ENCODE measurements around the gene SASH1.

GRCh38 chr6:144171099-144171382, 20.7 kb downstream of the STX11 start:
- PRO-cap: no peak

DNA sequence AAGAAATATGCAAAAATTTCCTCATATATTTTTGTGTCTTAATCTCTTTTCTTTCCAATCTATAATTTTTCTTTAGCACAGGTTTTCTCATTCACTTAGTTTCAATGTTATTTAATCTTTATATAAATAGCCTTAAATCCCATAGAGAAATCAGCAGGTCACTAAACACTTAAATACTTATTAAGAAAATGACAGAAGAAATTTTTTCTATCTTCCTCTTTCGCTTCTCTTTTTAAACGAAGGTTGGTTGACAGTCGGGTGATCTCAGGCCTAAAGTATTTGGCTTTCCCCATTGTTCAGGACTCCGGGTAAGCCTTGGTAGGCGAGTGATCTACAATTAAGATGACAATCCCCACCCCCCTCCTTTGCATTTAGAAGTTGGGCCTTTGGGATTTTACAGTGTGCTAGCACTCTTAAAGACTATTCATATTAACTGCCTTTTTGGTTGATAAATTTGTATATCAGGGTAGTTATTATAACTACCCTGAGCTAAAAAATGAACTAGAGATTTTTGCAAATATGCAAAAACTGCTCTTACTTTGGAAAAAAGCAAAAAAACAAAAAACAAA, 19.7 kb upstream of the UTRN start:
- PRO-cap: no peak

DNA sequence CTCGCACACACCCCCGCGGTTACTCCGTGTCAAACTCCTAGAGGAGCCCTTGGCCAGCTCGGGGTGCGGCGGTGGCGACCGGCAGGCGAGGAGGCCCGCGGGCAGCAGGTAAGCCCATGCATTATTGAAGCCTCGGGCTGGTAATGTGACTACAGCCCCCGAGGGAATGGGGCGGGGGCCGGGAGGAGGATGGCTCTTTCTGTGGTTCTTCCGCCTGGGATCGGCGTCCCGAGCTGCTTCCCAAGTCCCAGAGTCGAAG, 508 bp downstream of the UTRN start:
- PRO-cap: no peak

- PRO-cap: no peak
Observed at GRCh38 chr6:144565120-144565544, 280.0 kb downstream of the UTRN start.

DNA sequence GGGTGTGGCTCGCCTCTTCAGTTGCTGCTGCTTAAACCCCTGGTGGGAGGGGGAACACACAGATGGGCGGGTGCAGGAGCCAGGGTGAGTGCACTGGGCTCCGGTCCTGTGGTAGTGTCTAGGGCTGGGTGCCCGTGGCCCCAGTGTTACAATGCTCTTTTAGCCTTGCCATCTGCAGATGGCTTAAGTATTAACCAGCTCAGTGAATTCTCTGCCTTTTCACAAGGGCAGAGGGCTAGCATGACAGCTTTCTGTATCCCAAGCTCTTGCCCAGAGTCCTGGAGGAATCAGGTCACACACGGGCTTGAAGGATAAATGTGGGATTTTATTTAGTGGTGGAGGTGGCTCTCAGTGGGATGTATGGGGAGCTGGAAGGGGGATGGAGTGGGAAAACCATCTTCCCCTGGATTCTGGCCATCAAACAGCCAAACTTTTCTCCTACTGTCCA, 659.1 kb downstream of the EPM2A start:
- PRO-cap: bidirectional peak, plus-strand start at position 273 of the sequence, minus-strand start at position 120 of the sequence

- PRO-cap: unidirectional peak, minus-strand start at chr6:145815853
Observed at GRCh38 chr6:145815760-145816244, 1.2 kb upstream of the FBXO30 start.

- PRO-cap: no peak
Observed at GRCh38 chr6:146543114-146543409, 571 bp upstream of the RAB32 start.

GRCh38 chr6:146854820-146855222, 256.0 kb downstream of the ADGB start:
- PRO-cap: no peak

DNA sequence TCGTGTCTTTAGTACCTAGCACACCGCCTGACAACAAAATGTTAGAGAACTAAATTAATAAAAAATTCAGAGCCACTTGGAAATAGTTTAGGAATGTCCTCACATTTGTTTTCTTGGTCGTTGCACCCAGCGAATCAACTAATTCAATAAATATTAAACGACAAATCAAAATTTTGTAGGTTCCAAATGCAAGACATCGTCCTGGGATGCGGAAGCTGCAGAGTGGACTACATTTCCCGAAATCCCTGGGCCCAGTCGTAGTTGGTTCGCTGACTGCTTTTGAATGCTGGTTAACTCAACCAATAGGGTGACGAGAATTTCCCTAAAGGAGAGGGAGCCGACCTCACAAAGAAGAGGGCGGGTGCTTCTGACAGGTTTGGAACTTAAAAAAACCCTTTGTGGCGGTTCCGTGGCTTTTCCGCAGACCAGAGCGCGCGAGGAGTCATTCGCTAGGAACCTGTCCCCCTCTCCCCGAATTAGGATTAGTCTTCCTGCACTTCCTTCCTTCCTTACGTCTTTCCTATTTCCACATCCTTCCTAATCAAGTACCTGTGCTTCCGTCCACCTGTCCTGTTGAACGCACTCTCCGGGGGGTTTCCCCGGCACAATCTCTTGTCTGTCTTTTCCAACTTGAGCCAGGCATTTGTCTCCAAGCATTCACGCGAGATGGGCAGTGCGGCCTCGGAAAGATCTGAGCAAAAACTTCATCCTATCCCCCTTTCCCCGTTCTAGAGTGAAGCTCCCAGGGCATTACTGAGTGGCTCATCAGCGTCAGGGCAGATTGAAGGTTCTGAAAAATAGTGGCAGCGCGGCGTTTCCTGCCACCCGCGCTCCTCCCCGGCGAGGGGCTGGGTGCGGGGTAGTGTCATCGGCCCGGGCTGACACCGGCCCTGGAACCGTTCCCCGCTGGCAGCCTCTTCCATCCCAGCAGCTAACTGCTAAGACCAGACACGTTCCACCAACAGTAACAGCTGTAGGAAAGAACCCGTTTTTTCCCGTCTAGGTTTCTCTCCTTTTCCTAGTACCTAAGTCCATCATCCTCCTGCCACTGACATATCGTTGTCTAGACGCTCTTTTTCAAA, 1.6 kb upstream of the STXBP5 start:
- PRO-cap: bidirectional peak, plus-strand start at position 412 of the sequence, minus-strand start at position 229 of the sequence; bidirectional peak, plus-strand start at position 897 of the sequence, minus-strand start at position 792 of the sequence

GRCh38 chr6:147232286-147233270, 28.4 kb downstream of the STXBP5 start:
- PRO-cap: no peak

GRCh38 chr6:147297246-147298418, 93.4 kb downstream of the STXBP5 start:
- PRO-cap: no peak

DNA sequence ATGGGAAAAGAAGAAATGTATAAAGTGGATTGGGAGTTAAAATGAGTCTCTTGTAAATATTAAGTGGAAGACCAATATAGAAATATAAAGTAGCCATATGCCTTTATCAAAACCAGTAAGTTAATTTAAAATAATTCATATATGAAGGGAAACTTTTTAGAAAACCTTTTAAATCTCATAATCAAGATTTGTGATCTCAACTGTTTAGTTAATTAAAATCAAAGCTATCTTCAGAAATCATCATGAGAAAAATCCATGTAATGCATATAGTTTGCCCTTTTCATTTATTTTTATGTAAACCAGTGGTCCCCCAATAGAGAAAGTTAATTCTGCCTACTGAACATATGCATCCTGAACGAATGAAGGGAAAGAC, 132.5 kb downstream of the STXBP5 start:
- PRO-cap: no peak

DNA sequence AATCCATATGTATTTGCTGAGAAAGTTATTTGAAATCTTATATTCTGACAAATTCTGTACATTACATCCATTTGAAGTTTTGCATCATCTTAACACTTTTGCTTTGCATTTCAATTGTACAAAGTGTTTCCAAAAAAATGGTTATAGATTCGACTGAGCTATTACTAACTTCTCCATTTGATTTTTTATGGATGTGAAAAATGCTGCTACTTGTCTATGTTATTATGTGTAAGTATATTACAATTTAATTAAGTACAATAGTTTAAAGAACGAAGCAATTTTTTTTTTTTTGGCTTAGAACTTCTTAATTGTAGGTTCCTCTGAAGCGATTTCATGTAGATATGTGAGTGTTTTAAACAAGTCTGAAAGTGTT, 121.0 kb upstream of the SAMD5 start:
- PRO-cap: no peak

DNA sequence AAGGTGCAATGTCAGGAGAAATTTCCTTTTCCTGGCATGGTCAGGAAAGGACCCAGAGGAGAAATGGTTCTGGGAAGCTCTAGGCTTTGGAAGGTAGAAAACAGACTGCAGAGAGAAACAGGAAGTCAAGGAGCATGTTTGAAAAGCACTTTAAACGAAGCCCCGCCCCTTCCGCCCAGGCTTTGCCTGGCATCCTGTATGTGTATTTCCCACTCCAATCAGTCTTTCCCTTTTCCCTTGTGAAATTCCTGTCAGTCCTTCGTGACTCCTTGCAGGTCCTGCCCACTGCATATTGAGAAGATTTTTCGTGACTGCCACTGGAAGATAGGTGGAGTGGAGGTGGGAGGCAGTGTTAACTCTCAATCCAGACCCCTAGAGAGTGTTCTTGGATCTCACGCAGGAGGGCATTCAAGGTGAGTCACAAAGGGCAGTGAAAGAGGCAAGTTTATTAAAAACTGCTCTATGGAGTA, 320.9 kb upstream of the SASH1 start:
- PRO-cap: no peak

DNA sequence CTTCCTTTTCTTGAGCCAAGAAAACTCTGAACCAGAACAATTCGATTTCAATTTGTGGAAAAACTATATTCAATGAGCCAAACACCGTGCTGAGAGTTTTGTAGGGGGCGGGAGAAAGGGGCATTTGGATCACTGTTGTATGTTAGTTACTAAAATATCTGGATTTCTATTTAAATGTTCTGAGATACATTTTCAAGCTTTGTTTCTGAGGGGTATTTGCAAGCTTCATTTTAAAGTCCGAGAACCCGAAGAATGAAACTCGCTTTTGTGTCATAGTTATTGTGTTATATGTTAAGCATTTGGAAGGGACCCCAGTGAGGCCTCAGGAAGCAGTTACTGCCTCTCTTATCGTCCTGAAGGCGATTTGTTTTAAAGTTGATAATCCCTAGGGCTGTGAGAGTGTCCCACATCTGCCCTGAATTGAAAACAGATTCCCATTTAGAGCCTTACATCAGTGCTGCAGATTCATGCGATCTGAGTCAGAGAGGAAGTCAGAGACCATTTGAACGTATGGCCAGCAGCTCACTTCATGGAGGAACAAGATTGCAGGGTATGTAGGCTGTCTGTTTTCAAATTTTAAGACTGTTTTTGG, 70.7 kb upstream of the SASH1 start:
- PRO-cap: no peak

GRCh38 chr6:148342088-148342956, at the start of gene SASH1:
Gene SASH1 (plus strand): TSS chr6:148342838.
- PRO-cap: bidirectional peak, plus-strand start at chr6:148342424, minus-strand start at chr6:148342340; bidirectional peak, plus-strand start at chr6:148342838, minus-strand start at chr6:148342505

DNA sequence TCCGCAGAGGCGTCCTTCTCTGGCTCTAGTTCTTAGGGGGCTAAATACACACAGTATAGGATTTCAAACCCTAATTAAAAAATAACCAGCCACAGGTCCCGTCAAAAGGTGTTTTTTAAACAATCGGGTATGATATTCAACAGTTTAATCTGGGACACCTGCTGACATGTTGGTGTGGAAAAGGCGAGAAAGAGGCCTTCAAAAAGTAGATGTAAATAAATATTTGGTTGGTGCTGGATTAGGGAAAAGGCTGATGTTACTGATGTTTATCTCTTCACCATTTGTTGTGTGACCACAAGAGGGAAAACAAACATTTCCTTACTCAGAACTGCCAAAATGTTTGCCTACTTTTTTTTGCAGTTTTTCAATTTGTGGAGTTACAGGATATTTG, 679 bp downstream of the SASH1 start:
- PRO-cap: no peak

DNA sequence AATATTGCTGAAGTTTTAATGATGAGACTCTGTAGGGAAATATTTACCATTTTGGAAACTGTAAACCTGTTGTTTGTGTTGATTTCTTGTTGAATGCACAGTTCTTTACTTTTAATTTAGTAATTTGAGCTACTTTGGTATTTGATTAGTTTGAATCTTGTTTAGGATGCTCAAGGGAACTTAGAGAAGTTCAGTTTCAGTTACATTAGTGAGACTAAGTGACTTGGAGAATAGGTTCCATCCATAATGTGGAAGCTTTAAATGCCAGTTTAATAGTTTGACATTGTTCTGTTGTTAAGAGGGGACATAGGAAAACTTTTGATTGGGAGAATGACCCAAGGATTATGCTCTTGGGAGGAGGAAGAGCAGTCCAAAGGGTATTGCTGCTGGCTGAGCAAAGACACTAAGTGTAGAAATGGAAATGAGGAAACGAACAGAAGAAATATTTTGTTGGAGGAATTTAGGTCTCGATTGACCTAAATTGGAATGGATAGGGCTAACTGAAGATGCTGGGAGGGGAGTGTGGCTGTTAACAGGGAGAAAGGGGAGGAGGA, 70.4 kb downstream of the SASH1 start:
- PRO-cap: no peak

GRCh38 chr6:148421654-148422737, 79.4 kb downstream of the SASH1 start:
- PRO-cap: no peak

DNA sequence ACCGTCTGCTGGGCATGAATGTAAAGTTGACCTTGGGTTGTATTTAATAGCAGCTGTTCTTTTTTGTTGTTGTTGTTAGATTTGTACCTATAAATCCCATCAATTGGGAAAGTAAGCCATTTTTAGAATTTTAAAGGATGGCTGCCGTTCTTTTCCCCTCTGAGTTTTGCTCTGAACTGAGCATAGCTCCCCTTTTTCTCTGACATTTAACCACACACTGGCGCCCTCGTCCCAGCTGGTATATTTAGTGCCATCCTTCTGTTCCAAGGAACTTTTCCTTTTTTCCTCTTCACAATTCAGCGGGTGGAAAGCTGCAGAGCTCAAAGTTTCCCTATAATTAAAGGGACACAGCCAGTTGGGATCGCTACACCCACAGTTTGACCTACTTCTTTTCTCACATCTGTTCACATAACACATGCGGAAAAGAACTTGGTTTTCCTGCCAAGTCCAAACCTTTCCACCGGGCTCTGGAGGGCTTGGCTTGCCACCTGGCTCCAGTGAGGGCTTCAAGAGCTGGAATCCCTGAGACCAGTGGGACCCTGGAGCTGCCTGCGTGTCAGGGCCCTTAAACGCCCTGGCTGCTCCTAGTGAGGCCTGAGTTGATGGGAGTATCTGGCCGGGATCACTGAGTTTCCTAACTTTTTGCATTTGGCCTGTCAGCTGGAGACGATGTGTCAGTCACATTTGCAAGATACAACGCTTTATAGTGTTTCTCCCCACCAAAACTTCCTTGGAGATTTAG, 175.9 kb downstream of the SASH1 start:
- PRO-cap: no peak

Measured in left lobe of liver (tissue), 1 donor.